ENCODE measurements around the gene CHIT1.

DNA sequence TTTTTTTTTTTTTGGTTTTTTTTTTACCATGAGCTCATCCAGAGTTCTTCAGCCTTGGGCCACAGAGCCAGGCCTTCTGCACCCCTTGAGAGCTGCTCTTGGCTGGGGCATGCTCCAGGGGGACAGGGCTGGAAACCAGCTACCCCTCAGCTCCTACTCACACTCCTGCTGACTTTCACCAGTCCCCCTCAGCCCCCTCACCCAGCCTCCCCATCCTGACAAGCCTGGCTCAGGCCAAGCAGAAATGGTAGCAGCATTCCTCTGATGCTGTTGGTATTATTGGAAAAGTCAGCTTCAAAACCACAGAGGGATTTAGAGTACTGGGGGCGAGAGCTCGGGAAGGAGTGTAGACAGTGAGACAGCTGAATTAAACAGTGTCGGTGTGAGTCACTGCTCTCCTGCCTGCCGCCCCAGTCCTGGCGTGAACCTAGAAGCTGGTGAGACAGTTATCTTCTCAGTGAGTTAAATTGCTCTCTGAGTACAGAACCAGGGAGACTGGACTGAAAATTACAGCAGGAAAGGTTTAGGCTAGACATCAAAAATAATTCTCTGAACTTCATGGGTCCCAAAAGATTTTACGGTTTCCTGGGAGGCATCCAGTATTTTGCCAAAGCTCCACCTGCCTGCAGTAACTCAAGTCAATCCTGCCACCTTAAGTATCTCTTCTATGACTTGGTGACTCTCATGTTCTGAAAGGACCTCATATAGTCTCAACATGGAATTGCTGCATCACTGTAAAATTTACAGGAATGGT is 63.9 kb downstream of the NAV1 start:
- RRBS = no CpG with 5 or more reads among the region's 6 CpGs

DNA sequence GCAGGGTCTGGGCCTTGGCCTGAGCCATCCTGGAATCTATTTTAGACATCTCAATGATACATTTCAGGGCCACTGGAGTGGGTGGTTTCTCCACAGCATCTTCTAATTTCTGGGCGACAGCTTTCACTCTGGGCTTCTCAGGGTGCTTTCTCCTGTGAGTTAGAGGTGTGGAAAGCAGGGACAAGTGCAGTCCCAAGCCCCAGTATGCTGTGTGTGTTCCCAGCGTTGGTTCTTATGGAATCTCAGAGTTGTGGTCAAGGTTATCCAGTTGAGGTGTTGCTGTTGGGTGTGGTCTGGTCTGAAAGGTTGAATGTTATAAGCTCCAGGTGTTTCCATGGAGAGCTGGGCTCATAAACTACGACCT is 117.2 kb downstream of the NAV1 start:
- RRBS = no CpG with 5 or more reads among the region's 3 CpGs

- RRBS = no CpG with 5 or more reads among the region's 7 CpGs
Measured at GRCh38 chr1:201721661-201722071, 107.3 kb upstream of the IPO9 start.

DNA sequence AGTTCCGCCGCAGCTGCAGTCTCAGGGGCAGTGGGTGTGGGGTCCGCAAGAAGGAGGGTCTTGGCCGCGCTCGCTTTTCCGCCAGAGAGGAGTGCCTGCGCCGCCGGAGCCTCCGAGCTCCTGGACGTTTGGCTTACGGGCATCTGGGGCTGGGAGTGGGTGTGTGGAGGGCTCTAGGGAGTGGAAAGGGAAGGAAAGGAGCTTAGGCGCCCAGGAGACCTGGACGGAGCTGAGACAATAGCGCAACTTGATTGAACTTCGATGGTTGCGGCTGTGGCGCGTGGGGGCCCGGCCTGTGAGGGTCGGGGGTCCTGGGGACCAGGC is 88.8 kb upstream of the IPO9 start:
- RRBS = 6% methylated on average over 2 of the region's 22 CpGs

DNA sequence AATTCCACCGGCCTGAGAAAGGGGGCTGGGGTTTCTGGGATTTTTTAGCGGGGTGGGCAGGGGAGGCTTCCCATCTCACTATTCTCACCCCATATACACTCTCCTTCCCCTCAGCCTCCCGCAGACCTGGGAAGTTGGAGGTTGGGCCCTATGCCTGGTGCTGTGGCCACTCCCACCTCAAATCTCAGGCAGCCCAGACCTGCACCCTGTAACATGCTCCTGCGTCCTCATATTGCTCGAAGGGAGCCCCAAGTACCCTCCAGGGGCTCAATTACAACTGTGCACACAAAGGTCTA is 88.1 kb upstream of the IPO9 start:
- RRBS = no CpG with 5 or more reads among the region's 5 CpGs

GRCh38 chr1:201824036-201825007 is 4.6 kb upstream of the IPO9 start:
- RRBS = no CpG with 5 or more reads among the region's 11 CpGs

DNA sequence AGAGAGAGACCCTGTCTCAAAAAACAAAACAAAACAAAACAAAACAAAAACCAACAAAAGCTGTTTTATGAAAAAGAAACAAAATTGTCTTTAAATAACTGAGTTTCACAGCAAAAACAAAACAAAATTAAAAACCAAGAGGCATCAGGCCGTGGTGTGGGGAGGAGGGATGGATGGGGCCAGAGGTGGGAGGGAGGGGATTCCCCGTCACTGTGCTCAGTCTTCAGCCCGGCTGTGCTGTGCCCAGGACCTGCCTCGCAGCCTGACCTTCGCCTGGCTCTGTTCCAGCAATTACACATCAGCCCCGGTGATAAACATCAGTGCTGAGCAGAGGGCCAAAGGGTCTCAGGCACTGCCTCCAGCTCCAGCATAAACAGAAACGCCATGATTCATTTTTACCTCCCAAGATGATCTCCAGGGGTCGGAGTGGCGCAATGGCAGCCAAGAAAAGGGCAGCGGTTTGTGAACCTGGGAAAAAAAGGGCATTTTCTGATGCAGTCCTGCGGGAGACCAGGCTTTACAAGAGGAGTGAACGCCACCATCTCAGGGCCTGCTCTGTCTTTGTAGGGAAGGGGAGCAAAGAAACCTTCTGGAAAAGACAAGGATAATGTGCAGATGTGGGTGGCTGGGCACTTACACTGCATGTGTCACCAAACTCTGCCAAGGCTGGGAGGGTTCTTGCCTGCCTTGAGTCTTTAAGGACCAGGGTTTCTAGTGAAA is 28.0 kb downstream of the SHISA4 start:
- RRBS = 45% methylated on average over 3 of the region's 12 CpGs

DNA sequence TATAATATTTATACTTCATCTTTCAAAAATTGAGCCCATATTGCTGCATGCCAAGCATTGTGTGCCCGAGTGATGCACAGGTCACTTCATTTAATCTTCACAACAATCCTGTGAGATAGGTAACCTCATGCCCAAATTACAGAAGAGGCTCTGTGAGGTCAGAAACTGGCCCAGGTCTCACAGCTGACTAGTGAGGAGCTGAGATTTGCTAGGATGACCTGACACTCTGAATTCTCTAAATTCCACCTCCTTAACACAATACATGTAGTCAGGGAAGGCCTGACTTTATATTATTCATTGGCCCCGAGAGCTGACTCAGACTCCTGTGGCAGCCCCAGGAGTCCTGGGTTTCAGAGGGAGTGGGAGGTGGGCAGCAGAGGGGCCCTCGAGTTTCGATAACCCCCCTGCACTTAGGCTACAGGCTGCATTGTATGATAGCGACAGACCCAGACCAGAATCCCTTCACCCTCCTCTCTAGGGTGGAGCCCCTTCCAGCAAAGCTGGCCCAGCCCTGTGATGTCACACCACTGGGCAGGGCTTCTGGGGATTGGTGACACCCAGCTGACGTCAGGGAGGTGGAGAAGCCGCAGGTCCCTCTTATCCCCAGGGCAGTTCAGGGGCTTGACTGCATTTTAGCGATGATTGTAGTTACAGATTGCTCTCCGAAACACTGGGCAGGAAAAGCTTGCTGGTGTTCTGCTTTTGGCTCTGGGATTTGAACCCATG is 17.1 kb upstream of the GPR37L1 start:
- RRBS = no CpG with 5 or more reads among the region's 9 CpGs

- RRBS = 97% methylated on average over 4 of the region's 14 CpGs
Measured at GRCh38 chr1:202152363-202153235, 7.8 kb downstream of the PTPN7 start.

DNA sequence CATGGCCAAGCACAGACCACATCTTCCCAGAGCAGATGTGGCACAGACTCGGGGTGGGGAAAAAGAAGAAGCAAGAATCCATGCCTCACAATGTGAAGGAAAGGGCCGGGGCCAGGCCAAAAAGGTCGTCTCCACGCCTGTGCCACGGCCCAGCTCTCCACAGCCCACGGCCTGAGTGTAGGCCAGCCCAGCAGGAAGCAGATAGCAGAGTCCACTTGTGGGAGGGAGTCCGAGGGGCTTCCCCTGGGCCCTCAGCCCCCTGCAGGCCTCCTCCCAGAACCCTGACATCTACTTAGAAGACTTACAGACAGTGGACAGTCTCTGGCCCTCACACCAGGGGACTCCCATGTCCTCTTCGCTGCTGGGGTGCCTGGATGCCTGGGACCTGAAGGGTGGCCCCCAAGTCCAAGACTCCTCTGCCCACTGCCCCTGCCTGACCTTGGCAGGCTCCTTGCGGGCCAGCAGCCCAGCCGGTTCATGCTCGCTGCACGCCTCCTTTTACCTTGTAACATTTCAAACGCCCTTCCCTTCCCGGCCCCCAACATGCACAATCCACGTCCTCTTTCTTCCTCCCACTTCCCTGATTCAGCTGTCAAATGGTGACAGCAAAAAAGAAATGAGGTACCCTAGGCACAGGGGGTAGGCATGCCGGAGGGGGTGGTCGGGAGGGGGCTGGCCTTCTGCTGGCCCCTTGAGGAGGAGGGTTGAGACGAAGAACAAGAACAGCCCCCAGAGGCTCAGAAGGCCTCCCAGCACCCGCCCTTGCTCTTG is 865 bp upstream of the PTPN7 start:
- RRBS = 63% methylated on average over 2 of the region's 19 CpGs

GRCh38 chr1:202234328-202234706 is 40.7 kb downstream of the LGR6 start:
- RRBS = no CpG with 5 or more reads among the region's 2 CpGs

DNA sequence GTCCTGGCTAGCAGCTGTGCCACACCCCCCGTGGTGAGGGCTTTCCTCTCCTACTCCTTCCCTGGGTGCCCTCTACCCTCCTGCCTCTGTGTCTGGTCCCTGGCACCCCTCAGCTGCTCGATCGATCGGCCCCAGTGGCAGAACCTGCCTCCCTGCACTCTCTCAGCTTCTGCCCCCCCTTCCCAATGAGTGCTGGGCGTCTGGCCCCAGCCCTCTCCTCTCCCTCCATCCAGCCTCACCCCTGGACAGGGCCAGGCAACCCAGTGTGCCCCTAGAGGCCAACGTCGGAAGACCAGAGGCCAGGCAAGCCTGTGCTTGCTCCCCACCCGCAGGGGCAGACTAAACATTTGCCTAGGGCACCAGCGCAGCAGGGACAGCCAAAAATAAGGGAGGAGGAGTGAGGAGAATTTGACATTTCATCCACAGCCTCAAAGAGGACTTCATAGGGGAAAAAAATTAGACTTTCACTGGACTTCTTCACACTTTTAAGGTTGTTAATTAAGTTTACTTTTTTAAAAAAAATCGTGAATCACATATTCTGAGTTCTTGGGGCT is 43.5 kb downstream of the LGR6 start:
- RRBS = no CpG with 5 or more reads among the region's 10 CpGs

GRCh38 chr1:202451242-202451641 is 102.7 kb downstream of the PPP1R12B start:
- RRBS = no CpG with 5 or more reads among the region's 5 CpGs

GRCh38 chr1:202544673-202545266 is 165.5 kb downstream of the SYT2 start:
- RRBS = no CpG with 5 or more reads among the region's 4 CpGs

- RRBS = no CpG with 5 or more reads among the region's 9 CpGs
Measured at GRCh38 chr1:202626858-202627304, 83.4 kb downstream of the SYT2 start.

GRCh38 chr1:202918159-202918484 is 8.9 kb downstream of the KLHL12 start:
- RRBS = no CpG with 5 or more reads among the region's 3 CpGs

GRCh38 chr1:202964272-202965117 is 2.6 kb downstream of the CYB5R1 start:
- RRBS = no CpG with 5 or more reads among the region's 6 CpGs

GRCh38 chr1:203028589-203029084 is 2.3 kb downstream of the PPFIA4 start:
- RRBS = no CpG with 5 or more reads among the region's 7 CpGs

- RRBS = no CpG with 5 or more reads among the region's 6 CpGs
Measured at GRCh38 chr1:203229419-203230011, at the start of gene CHIT1. Gene CHIT1 (minus strand): TSS chr1:203229673.

DNA sequence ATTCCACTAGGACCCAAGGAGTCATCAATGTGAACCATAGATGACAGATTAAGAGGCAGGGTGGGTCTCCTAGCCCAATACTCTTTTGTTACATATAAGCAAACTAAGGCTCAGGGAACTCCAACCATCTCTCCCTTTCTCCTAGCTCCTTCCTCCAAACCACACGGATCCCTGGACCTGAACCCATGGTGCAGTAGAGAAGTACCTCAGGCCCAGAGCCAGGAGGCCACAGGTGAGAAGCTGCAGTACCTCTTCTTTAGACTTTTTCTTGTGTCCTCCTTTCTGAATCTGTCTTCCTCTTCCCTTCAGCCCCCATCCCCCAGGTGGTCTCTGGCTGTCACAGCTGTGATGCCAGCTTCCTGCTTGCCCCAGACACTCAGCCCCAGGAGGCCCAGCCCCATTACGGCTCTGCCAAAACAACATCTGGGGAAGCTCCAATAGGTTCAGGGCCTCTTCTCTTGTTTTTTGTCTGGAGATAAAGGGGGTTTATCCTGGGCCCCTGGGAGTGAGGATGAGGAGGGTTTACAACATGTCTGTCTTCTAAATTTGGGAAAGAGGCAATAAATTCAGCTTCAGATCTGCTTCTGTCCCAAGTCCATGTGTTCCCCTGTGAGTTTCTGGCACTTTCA is 9.6 kb upstream of the BTG2 start:
- RRBS = no CpG with 5 or more reads among the region's 2 CpGs